Measurements from ENCODE around the genes ODF3L1 and ETFA.

- RRBS = 66% methylated on average over 5 of the region's 12 CpGs
Observed at GRCh38 chr15:75696783-75697424, 15.7 kb downstream of the CSPG4 start.

GRCh38 chr15:75697425-75697960 lies 15.2 kb downstream of the CSPG4 start:
- RRBS = no CpG with 5 or more reads among the region's 9 CpGs

DNA sequence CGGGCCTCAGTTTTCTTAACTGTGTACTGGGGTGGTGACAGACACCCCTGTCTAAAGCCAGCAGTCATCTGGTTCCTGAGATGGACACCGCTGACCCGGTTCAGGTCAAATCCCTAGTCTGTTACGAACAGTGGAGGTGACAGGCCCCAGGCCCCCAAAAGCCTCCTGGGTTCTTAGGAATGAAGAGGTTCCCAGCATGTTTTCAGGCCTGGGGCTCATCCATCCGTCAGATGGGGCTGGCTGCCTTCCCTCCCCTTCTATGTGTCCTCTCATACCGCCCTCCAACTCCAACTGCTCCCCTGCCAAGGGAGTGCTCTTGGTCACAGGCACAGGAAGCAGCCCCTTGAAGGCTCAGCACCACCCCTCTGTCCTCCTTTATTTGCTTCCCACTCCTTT lies 754 bp upstream of the ODF3L1 start:
- RRBS = 96% methylated on average over 3 of the region's 6 CpGs

- RRBS = no CpG with 5 or more reads among the region's 7 CpGs
Observed at GRCh38 chr15:75723792-75724318, at the start of gene ODF3L1. ODF3L1 (plus strand) TSS chr15:75724041.

DNA sequence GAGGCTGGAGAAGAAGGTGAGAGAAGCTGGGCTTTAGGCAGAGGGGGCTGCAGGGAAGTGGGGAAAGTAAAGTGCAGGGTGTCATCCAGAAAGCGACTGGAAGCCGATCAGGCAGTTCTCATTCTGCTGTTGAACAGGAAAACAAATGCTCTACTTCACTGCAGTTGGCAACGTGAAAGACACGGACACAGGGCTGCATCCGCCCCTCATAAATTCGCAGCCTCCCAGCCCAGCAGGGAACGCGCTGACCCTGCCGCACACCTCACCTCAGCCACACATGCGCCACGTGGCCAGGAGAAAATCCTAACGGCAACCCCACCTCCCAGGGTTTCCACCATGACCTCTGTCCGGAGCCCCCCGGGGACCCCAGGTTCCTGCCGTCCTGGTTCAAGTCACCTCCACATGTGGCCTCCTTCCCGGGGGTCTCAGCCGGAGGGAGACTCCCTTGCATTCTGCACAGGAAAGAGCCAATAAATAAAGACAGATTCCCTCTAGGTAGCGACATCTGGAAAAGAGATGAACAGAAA lies 118.6 kb downstream of the TMEM266 start:
- RRBS = 80% methylated on average over 3 of the region's 18 CpGs

- RRBS = no CpG with 5 or more reads among the region's 10 CpGs
Observed at GRCh38 chr15:76196112-76196877, 115.0 kb downstream of the ETFA start.

- RRBS = under 1% methylated on average over 19 of the region's 68 CpGs
Observed at GRCh38 chr15:76310903-76311832, at the start of gene ETFA. ETFA (minus strand) TSS chr15:76311469.

GRCh38 chr15:76337047-76337551 lies 526 bp downstream of the ISL2 start:
- RRBS = no CpG with 5 or more reads among the region's 21 CpGs

- RRBS = no CpG with 5 or more reads among the region's 14 CpGs
Observed at GRCh38 chr15:76972573-76973132, 22.3 kb upstream of the PSTPIP1 start.

DNA sequence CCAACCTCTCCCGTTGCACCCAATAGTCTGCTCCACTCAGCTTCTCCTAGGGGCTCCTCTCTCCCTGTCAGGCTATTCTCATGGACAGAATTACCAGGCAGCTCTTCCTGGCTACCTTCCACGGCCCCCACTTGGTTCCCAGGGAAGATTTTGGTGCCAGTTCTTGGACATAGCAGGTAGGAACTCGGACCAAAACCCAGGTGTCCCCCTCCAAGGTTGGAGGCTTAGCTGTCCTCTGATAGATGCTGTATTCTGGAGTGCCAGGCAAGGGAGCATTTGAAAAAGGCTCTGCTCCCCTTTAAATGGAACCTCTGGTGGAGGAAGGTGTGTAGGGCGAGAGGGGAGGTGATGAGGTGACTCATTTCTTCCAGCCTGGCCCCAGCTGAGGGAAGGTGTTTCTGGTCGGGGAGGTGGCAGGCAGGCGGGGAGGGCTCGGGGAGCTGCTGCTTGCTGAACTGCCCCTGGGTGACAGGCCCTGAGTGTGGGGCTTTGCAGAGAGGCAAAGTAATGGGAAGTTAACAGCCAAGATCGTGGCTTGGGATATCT lies 18.7 kb downstream of the PSTPIP1 start:
- RRBS = no CpG with 5 or more reads among the region's 8 CpGs

DNA sequence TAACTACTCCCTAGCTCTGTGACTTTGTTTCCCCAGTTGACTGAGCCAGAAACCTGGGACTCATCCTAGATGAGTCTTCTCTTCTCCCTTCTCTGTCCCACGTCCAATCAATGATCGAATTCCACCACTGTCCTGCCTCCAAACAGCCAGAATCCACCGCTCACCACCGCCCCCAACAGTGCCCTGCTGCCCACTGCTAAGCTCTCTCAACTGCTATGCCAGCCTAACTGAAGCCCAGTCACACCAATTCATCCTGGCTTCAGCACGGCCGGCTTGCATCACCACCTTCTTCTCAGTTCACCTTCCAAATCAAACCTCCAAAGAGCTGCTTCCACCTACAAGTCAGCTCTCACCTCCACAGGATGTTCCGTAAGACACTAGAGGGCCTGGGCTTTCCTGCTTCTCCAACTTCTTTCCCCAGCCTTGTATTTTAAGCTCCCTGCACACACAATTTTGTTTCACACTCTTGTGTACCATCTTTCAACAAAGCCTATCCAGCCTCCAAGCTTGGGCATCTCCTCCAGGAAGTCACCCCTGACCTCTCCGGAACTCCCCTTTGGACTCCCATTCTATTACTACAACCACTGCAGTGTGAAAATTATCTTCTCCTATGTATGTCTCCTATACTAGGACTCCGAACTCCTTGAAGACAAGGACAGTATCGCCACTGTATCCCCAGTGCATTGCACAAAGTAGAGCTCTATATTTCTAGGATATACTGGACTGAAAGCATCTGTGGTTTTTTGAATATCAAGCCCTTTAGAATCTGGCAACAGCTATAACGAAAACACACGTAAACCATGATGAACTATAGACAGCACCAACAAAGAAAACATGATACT lies 25.5 kb downstream of the TSPAN3 start:
- RRBS = no CpG with 5 or more reads among the region's 12 CpGs

GRCh38 chr15:77067138-77067795 lies 3.6 kb downstream of the TSPAN3 start:
- RRBS = no CpG with 5 or more reads among the region's 1 CpG

GRCh38 chr15:77106904-77107824 lies 36.3 kb upstream of the TSPAN3 start:
- RRBS = no CpG with 5 or more reads among the region's 10 CpGs

- RRBS = no CpG with 5 or more reads among the region's 5 CpGs
Observed at GRCh38 chr15:77622982-77623383, 9.7 kb downstream of the LINGO1 start.

- RRBS = 3% methylated on average over 27 of the region's 122 CpGs
Observed at GRCh38 chr15:77818805-77819686, 186.3 kb upstream of the LINGO1 start.

- RRBS = 3% methylated on average over 44 of the region's 110 CpGs
Observed at GRCh38 chr15:77819687-77820753, 187.3 kb upstream of the LINGO1 start.

DNA sequence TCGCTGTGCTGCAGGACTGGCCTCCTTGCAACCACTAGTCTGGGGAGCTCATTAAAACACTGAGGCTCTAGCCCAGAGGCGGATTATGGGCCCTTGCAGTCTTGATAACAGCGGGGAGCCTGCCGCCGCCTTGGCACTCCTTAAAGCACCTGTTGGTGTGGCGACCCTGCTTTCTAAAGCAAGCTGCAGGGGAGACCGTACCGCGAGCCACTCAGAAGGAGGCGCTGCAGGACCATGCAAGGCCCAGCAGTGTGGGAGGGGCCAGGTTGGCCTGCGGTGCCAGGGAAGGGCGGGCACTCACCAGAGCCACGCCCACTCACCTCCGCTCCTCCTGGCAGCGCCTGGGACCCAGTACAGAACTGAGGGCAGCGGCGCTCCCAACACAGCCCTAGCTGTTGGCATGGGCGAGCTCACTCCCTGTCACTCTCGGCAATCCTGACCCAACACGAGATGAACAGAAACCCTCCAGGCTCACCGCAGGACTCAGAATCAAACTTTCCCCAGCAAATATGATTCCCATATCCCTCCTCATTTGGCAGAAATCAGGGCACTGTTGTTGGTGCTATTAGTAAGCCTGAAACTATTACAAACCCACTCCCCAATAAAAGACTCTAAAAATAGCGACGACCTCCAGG lies 77.4 kb downstream of the TBC1D2B start:
- RRBS = no CpG with 5 or more reads among the region's 23 CpGs

DNA sequence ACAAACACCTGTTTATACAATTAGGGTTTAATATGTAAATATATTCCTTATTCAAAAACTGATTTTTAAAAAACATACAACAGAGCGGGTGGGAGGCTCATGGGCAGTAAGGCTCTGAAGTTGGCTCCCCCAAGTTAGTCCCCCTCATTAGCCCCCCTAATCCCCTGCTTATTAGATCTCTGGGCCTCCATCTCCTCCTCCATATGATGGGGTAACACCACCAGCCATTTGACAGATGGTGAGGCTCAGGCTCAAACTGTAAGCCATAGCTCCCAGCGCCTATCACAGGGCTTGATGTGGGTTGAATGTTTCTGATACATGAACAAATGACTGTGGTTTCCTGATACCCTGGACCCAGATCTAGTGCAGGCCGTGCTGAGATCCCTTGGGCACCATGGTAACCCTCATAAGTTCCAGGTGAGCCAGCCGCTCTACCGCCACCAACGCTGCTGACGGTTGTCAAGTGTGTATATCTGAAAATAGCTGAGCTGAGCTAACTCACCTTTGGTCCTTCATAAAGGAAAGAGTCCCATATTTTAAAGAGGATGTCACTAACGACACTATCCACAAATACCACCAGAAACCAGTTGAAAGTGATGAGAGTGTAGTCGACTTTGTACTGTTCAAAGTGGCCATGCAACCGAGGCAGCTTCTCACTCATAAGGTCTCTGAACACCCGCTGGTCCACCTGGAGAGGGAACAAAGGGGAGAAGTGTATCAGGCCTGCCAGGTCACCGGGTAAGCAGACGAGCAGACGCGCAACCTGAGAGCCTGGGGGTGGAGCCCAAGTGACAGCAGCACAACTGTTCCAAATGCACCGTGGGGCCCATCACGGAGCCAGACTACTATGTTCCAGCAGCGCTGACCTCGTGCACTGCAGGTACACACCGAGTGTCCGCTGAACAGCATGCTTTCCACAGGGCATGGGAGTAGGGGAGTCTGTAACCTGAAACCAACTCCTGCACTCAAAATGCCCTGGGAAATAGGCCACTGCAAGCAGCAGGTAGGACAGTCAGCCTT lies 74.4 kb downstream of the TBC1D2B start:
- RRBS = no CpG with 5 or more reads among the region's 21 CpGs

DNA sequence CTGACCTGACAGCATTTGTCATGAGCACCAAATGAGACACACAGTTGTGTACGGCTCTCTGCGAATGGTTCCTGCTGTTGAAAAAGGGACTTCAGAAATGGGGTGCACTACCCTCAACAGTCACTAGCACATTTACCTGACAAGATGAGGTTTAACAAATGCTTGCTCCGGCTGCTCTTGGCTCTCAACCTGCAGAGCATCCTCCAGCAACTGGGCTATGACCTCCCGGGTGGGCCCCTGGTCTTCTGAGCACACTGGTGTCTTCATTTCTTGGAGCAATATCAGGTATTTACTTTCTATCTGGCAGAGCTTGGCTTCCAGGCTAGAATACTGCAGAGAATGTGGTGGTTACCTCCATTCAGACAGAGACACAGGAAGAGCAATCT lies 61.1 kb downstream of the TBC1D2B start:
- RRBS = 94% methylated on average over 2 of the region's 4 CpGs

- RRBS = no CpG with 5 or more reads among the region's 7 CpGs
Observed at GRCh38 chr15:78046845-78047857, 30.4 kb downstream of the TBC1D2B start.

All from GM12891 (cell line).